ENCODE measurements around the genes MRPS18B and MDC1.

GRCh38 chr6:30006189-30007075, 54.6 kb upstream of the POLR1H start:
- PRO-cap = bidirectional peak, plus-strand start at chr6:30006499, minus-strand start at chr6:30006498; bidirectional peak, plus-strand start at chr6:30007013, minus-strand start at chr6:30007017

DNA sequence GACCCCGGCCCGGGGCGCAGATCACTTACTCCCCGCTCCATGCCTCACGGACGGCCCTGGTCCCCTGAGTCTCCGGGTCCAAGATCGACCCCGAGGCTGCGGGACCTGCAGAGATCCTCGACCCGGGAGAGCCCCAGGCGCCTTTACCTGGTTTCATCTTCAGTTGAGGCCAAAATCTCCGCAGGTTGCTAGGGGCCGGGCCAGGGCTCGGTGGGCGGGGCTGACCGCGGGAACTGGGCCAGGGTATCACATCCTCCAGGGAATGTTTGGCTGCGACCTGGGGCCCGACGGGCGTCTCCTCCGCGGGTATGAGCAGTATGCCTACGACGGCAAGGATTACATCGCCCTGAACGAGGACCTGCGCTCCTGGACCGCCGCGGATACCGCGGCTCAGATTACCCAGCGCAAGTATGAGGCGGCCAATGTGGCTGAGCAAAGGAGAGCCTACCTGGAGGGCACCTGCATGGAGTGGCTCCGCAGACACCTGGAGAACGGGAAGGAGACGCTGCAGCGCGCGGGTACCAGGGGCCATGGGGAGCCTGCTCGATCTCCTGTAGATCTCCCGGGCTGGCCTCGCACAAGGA, 53.9 kb upstream of the POLR1H start:
- PRO-cap = unidirectional peak, minus-strand start at position 165 of the sequence

DNA sequence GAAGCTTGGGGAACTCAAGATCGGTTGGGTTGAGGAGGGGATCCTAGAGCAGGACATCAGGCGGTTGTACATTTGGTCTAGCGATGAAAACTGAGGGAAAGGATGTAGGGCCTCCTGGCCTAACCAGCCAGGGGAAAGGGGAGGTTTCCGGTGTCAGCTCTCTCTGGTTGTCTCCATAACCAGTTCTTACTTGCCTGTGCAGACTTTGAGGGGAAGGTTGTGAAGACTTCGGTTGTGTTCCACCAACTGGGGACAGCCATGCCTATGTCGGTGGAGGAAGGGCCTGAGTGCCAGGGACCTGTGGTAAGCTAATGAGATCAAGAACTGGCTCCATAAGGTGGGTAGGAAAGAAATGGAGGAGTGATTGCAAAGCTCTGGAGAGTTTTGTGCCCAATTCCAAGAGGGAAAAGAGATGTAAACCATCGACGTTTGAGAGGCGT, 670 bp downstream of the POLR1H start:
- PRO-cap = no peak

DNA sequence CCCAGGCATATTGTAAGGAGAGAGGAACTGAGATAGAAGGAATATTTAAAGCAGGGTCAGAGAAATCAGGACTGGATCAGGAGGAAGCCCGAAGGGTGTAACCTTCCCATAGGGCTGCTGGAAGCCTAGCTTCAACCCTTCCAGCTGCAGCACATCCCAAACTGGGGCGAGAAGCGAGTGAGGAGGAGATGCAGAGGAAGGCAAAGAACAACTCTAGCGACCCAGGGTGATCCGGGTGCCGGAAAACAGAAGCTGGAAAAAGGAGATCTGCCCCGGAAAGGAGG, 11.3 kb downstream of the TRIM31 start:
- PRO-cap = no peak

GRCh38 chr6:30219257-30219648, 6.0 kb upstream of the TRIM26 start:
- PRO-cap = unidirectional peak, plus-strand start at chr6:30219409

GRCh38 chr6:30283136-30284092, 43.3 kb upstream of the TRIM39 start:
- PRO-cap = no peak

GRCh38 chr6:30300285-30301131, 26.2 kb upstream of the TRIM39 start:
- PRO-cap = no peak

- PRO-cap = no peak
Observed at GRCh38 chr6:30307031-30307609, 19.6 kb upstream of the TRIM39 start.

DNA sequence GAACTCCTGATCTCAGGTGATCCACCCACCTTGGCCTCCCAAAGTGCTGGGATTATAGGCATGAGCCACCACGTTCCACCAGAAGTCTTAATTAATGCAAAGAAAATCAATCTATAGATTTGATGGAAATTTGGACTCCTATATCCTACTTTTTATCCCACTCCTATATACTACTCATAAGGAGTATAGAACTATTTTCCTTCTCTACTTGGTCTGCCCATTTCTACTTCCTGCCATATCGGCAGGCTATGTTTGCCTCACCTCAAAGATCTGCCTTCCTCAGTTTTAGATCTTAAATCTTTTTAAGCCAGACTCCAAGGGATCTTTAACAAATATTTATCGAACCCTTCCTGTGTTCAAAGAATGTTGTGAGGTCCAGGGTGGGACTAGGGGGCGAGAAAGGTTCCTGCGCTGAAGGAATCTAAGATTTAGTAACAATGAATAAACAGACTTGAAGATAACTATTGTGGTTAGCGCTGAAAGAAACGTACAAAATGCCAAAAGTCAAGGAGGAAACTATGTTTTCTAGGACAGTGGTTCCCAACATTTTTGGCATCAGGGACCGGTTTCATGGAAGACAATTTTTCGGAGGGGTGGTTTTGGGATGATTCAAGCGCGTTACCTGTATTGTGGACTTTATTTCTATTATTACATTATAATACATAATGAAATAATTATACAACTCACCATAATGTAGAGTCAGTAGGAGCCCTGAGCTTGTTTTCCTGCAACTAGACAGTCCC, 6.1 kb downstream of the HLA-E start:
- PRO-cap = no peak

DNA sequence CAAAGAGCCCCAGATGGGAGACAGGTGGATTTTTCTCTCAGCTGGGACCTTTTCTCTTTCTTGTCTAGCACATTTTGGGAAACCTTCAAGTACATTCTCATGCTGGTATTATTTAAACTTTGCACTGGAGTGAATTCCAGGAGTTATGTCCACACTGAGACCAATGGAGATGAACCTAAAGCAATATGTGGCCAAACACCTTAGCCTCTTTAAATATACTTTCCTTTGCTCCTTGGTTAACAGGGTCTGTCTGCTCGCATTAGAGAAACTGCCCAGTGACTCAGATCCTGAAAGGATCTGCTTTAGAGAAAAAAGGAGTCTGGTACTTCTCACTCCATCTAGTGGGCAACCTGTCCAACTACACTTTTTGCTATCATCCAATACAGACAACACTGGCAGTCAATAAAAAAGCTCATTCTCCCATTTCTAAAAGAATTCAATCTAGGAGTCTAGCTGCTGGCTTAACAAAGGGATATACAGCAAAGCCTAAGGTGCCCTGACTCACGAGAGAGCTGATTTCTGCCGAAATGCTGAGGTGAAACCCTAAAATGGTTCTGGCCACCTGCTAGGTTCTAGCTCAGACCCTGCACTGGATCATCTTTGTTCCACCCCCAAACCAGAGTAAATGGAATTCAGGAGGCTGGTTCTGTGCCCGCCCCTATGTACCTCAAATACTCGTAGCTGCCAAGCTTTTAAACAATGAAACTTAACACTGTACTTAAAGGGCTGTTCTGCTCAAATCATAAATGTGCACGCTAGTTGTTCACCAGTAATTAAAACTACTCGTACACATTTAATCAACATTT, 11.6 kb downstream of the GNL1 start:
- PRO-cap = no peak

DNA sequence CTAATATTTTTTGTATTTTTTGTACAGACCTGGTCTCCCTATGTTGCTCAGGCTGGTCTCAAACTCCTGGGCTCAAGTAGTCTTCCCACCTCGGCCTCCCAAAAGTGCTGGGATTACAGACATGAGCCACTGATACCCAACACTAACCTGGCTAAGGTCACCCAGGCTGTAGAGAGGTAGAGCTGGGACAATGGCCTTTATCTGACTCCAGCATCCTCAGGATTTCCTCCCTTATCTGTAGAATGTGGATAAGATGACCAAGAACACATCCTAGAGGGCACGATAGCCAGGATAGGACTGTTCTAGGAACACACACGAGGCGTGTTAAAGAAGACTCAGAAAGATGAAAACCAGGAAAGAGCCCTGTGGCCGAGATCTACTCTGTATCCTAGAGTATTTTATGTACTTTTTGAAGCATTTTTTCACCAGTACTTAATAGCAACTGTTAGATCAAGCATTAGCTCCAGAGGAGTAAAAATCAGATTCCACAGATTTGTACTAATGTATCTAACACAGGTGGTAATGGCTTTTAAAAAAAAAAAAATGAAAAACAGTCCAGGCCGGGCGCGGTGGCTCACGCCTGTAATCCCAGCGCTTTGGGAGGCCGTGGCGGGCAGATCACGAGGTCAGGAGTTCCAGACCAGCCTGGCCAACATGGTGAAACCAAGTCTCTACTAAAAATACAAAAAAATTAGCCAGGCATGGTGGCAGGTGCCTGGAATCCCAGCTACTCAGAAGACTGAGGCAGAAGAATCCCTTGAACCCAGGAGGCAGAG, 17.3 kb downstream of the PPP1R10 start:
- PRO-cap = no peak

DNA sequence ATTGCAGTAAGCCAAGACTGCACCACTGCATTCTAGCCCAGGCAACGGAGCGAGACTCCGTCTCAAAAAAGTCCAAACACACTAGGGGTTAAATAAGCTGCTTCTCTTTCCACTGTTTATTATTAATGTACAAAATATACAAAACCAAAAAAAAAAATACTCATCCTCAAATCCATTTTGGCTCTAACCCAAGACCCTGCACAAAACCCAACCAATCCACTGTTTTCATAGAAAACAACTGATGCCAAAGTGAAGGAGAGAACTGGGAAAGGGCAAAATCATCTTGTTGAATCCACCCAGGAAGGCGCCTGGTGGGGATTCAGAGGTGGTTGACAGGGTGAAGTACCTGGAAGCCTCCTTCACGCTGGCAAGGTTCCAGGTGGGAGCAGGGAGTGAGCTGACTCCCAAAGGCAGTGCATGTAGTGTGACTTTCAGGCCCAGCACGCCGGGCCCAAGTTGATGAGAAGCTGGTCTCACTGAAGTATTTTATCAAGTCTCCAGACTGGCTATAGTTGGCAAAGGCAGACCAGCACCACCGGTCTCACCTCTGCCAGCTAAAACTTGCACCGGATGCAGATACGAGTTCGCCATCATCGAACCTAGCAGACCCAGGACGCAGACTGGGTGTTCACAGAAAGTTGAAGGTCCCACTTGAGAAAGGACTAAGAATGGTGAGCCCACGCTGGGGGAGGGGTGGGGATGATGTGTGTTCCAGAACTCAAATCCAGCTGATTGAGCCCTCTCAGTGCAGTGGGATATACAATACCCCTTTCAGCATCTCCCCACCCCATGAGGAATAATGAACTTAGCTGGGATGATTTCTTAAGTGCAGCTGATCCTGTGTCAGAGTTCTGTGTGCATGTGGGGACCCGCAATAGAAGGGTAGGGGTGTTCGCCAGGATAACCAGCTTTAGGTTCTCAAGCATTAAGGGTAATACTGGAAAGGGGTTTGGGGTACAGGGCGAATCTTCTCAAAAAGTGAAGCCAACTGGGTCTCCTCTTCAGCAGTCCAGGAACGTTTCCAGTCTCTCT, 16.4 kb downstream of the PPP1R10 start:
- PRO-cap = no peak

DNA sequence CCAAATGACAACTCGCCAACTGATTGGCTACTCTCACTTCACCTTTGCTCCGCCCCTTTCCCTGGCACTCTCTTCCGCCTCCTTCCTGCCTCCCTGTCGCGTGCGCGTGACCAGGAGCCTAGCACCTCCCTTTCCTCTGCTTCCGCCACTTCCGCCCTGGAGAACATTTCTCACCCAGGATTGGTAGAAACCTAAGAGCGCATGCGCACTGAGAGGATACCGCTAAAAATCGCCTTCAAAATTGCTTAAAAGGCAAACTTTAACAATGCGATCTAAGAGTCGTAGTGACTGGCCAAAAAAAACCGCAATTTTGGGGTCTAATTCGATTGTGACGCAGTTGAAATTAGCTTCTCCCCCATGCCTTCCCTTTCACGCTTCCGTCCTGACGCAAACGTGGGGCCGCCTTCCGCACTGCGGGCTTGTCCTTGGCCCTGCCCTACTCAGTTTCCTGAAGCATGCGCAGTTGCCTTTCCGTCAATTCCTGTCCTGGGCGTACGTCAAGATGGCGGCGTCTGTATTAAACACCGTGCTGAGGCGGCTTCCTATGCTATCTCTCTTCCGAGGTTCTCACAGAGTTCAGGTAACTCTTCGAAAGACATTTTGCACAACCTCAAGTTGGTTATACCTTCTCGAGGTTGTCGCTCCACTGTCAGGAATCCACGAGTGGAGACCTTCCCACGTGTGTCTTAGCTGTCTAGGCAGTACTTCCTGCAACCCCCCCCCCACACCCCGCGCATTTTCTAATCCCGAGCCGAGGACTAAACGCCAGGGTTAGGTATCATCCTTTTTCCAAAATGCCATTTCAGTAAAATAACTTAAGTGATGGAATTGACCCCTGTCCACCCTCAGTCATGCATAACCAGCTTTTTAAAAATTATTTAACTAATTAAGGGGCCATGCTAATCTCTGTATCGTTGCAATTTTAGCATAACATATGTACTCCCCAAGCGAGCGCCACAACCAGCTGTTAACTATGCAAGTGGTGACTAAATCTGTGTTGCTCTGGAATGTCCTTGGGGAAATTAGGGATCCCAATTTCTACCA, at the start of gene MRPS18B:
Gene MRPS18B, plus strand, starts transcription at position 477 of the 1,044 bp plus-strand sequence.
- PRO-cap = bidirectional peak, plus-strand start at position 194 of the sequence, minus-strand start outside the sequence; bidirectional peak, plus-strand start at position 477 of the sequence, minus-strand start at position 395 of the sequence

GRCh38 chr6:30665487-30665689, 7.4 kb downstream of the DHX16 start:
- PRO-cap = no peak

DNA sequence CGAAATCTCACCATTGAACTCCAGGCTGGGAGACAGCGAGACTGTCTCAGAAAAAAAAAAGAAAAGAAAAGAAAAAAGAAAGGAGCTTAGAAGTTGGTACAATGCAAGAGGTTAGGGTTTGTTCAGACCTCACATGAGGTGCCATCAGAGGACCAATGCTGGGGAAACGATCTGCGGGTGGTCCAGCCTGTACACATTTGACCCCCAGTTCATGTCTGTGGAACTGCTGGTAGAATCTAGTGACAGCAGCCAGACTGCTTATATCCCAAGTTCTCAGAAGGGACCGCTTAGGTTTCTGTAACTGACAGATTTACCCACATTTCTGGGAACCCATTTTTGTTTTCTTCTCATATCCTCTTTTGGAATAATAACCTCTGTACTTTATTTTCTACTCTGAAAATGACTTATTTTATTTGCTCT, 4.7 kb downstream of the PPP1R18 start:
- PRO-cap = no peak

DNA sequence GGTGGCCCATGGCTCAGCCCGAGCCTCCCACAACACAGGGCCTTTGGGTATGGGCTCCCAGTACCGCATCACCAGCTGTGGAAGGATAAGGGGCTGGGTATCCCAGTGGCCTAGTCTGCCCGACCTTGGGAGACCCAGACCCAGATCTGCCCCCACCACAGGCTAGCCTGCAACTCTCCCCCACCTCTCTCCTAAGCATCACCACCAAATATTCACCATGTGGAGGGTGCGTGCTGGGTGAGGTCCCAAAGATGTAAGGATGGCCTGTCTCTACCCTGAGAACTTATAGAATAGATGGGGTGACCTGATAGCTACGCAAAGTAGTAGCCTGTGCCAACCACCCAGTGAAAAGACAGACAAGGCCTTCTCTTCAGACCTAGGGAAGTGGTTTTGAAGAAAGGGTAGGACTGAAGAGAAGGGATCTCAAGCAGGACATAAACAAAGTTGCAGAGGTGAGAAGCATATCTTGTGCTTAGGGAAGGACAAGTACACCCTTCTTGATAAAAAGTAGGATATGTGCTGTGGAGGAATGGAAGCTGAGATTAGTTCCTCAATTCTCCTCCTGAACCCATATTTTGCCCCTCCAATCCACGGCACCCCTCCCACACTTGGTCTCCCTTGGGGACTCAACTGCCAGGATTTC, 1.3 kb downstream of the NRM start:
- PRO-cap = no peak

DNA sequence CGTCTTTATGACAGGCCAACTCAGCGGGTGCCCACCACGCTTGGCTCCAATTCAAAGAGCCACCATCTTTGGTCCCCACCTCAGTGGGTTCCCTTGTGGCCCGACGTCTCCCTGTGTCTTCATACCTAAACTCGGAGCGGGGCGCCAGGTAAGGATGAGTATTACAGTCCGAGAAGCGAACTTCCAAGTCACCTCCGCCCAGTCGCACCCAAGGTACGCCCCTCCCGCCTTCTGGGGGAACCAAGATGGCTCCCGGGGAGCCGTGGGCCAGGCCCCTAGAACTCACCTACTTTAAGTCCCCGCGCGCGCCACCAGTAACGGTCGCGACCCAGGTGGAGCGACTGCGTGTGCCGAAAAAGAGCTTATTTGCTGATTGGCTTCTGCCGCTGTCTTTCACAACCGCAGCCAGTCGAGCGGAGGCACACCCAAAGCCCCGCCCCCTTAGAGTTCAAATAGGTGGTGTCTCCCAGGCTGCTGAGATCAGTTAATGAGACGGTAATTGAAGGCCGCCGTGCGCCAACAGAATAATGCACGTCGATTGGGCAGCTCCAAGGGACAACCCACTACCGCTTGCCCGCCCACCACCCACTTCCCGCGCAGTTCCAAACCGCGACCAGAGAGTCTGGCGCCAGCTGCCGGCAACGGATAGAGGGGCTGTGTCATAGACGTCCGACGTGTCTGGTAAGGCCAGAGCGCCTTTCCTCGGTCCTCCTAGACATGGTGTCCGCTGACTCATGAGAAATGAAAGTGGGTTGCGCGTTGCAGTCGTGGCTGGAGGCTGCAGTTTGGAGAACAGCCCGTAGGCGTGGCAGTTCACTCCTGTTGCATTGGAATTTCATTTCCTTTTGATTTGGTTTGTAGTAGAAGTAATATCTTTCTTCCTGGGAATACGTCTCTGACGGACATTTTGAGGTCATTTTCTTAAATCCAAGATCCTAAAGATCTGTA, at the start of gene MDC1:
Gene MDC1, minus strand, starts transcription at position 323 of the 948 bp plus-strand sequence.
- PRO-cap = bidirectional peak, plus-strand start at position 483 of the sequence, minus-strand start at position 486 of the sequence; bidirectional peak, plus-strand start at position 616 of the sequence, minus-strand start at position 736 of the sequence

- PRO-cap = no peak
Observed at GRCh38 chr6:30724991-30725722, 5.0 kb downstream of the TUBB start.

- PRO-cap = no peak
Observed at GRCh38 chr6:30740376-30740638, 2.2 kb downstream of the FLOT1 start.

DNA sequence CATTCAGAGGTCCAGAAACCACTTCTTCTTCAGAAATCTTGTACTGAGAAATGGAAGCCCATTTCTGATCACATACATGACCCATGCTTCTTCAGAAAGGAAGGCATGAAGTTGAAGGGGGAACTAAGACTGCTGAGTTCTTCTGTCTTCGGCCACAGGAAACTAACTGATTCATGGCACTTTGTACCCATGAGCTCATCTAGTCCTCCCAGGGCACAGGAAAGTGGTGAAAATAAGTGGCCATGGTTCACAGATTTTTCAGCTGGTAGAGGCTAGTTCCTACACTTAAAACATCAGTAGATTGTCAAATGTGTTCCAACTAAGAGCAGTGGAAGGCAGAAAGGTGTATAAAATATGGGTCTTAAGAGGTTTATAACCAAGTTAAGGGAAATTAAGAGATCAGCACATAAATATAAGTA, 14.7 kb upstream of the IER3 start:
- PRO-cap = no peak

Data from fallopian tube (tissue), 1 donor.